Metastatic Pancreatic Carcinoma in the Ovary (tissue), 1 donor: ENCODE measurements around the gene STK24.

DNA sequence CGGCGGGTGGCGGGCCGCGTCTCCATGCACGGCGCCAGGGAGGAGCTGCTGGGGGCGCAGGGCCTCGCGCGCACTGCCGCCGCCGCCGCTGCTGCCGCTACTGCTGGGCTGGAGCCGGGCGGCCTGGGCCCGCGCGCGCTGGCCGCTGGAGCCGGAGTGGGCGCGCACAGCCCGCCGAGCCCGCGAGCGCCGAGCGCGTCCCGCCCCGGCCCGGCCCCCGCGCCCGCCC lies at the start of gene STK24:
TSS of gene STK24 (minus strand) at position 158 of the 229 bp plus-strand sequence.
- PRO-cap, result bidirectional peak, plus-strand start outside the sequence, minus-strand start at position 147 of the sequence

DNA sequence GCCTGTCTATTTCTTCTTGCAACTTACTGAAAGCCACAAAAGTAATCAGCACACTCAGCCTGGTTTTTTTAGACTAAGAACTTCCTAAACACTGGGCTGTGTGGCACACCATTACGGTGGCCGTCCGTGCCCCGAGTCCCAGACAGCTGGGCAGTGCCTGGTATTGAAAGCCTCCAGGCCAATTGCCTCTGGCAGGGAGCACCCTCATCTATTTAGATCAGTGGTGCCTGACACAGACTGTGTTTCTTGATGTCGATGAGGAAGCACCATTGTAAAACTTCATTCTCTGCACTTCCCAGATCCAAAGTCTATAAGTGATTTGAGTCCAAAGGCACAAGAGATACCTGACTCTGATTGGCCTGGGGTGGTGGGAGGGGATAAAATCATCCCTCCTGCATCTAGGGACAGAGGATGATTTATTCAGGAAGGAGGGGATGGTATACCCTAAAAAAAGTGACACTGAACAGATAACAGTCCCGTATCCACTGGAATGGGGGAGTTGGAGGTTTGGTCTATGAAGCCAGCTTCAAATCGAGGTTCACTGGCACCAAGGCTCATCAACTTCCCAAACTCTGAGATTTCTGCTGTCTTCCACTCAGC lies 8.5 kb upstream of the STK24 start:
- PRO-cap, result no peak

- PRO-cap, result no peak
Measured at GRCh38 chr13:98809202-98809515, 56.7 kb upstream of the SLC15A1 start.

DNA sequence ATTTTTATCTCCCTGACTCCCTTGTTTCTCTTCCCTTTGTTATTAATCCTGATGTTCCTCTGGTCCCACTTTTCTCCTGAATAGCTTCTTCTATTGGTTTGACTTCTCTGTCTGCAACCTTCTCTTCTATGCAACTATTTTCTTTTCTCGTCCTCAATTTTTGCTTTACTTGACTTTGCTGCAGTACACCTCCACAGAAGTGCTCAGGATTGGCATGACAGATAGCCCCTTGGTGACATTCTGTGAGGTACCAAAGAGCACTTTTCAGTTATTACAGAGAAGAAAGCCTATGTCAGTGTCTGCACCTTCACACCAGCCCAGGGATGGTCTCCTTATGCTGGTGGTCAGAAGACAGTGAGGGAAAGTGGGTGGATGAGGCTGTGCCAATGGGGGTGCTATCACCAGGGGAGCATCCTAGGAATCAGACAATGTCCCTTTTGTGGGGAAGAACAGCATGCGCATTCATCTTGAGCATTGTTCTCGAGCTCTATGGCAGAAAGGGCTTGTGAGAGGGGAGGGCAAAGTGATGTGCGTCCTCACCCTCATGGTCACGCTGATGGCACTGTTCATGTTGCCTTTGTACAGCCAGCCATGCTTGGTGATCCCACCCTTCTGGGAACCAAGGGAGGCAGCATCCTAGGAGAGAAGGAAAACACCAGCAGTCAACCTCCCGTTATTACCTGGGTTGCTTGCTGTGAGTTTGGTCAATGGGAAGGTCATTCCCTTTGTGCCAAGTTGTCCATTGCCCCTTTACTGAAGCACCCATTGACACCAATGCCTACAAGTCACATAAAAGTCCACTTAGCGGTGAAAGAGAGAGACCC lies 56.1 kb downstream of the DOCK9 start:
- PRO-cap, result no peak

DNA sequence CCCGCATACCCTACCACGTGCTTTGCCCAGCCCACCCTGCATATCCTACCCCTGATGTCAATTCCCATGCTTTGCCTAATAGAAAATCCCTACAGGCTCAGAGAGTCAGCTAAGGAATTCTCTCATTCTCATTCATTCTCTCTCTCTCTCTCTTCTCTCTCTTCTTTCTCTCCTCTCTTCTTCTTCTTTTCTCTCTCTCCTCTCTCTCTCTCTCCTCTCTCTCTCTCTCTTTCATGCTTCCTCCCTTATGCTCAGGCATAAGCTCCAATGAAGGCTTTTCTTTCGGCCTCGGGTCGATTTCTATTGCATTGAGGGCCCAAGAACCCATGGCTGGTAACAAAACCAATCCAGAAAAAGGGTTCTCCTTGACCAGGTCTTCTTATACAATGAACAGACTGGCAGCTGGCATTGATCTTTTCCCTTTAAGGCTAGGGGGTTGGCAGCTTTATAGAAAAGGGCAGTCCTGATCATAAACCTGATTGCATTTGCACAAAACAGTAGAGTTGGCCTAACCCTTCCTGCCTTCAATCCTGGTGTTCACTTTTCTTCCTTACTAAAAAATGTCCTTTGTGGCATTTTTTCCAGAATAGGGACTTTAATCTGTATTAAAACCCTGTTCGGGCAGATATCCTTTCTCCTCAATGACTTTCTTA lies 95.4 kb upstream of the DOCK9 start:
- PRO-cap, result no peak

GRCh38 chr13:99084012-99084758 lies 106.3 kb upstream of the DOCK9 start:
- PRO-cap, result no peak

DNA sequence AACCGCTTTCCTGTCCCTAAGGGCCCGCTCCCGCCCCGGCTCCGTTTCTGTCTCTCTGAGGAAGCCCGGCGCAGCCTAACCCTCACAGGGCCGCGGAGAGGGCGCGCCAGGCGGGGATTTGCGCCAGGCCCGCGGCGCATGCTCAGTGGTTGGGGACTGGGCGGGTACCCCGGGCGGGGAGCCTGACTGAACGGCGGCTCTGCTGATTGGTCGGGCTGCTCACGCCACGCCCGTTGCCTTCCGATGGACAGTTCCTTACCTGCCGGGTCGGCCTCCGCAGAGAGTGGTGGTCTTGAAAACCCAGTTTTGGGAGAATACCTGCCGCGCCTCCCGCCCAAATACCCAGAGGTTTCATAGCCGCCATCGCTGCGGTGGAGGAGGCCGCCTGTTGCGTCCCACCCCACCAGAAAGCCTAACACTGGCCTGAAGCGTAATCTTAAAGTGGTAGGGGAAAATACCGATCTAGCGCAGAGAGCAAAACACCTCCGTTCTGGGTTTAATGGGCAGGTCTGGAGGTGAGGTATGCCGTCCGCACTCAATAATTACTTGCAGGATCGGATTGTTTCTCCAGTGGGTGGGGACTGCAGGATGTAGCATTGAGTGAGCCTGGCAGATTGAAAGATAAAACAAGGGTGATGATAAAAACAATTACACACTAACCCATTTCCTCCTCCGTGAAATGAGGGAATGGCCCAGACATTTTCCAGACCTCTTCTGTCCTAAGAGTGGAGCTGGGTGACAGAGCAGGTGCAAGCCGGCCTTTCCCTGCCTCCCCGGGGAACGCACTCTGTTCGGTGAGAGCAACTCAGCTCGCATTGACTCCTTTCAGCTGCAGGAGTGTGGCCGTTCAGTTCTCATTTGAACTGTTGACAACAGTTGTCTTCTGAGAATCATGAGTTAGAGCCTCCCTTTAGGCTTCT lies 110.0 kb upstream of the DOCK9 start:
- PRO-cap, result bidirectional peak, plus-strand start at position 250 of the sequence, minus-strand start at position 49 of the sequence

DNA sequence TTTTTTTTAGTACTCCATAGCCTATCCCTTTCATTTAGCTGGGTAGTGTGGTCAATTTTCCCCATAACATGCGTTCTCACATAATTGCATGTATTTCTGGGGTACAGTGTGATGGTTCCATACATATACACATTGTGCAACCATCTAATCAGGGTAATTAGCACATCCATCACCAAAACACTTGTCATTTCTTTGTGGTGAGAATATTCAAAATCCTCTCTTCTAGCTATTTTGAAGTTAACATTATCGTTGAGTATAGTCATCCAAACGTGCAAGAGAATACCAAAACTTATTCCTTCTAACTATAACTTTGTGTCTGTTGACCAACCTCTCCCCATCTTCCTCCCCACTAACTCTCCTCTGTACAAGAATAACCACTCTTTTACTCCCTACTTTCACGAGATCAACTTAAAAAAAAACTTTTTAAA lies 1.0 kb upstream of the UBAC2 start:
- PRO-cap, result no peak

GRCh38 chr13:99215346-99215931 lies 14.8 kb downstream of the UBAC2 start:
- PRO-cap, result no peak

- PRO-cap, result no peak
Measured at GRCh38 chr13:99254713-99255942, 3.1 kb downstream of the GPR18 start.

GRCh38 chr13:99322194-99323286 lies 15.3 kb upstream of the GPR183 start:
- PRO-cap, result no peak

GRCh38 chr13:99340044-99340644 lies 32.9 kb upstream of the GPR183 start:
- PRO-cap, result no peak

DNA sequence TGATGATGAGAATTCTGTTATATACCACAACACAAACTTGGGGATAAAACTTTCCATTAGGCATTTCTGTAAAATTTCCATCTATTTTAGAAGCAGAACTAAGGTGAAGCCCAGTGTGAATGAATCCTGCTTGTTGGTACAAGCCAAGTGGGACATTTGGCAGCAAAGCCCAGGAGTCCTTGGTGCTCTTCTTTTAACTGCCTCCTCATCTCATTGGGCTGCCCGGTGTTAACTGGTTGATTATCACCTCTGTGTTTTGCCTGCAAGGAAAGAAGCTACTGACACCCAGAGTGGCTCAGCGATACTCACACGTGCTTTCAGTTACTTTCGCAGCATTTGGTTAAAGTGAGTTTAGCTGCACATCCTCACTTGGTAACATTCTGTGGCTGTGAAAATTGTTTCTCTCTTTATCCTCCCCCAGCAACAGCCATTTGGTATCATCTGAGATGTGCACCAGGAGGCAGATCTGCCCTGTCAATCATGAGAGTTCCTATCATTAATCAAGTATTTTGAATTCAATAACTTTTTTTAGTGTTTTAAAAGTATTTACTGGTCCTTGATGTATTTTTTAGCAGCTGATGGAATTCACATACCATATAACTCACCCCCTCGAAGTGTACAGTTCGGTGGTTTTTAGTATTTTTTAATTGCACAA lies 44.5 kb upstream of the GPR183 start:
- PRO-cap, result no peak

GRCh38 chr13:99380604-99381303 lies 73.6 kb upstream of the GPR183 start:
- PRO-cap, result no peak

DNA sequence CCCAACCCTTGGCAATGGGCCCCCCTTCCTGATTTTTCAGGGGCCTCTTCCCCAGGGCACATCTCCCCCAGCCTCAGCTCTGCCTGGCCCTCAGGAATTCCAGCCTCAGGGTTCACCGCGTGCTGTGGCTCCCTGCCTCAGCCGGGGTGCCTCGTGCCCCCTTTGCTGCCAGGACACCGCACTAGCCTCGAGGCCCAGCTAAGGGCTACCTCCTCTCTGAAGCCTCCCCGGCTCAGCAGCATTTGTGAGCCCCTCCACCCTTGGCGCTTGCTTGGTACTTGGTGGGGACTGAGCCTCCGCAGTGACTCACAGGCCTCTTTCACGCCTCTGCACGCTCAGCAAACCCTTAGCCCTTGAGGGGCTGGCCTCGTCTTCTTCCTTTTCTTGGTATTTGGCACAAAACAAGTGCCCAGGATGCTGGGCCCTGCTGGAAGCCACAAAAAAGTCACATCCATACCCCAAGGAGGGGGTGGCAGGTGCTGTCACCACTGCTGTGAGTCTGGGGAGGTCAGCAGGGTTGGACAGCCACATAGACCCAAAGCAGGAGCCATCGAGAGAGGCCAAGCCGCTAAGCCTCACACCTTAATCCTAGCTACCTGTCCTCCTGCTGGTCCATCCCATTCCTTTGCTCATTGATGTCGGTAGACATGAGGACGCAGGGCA lies 85.4 kb upstream of the TM9SF2 start:
- PRO-cap, result no peak

DNA sequence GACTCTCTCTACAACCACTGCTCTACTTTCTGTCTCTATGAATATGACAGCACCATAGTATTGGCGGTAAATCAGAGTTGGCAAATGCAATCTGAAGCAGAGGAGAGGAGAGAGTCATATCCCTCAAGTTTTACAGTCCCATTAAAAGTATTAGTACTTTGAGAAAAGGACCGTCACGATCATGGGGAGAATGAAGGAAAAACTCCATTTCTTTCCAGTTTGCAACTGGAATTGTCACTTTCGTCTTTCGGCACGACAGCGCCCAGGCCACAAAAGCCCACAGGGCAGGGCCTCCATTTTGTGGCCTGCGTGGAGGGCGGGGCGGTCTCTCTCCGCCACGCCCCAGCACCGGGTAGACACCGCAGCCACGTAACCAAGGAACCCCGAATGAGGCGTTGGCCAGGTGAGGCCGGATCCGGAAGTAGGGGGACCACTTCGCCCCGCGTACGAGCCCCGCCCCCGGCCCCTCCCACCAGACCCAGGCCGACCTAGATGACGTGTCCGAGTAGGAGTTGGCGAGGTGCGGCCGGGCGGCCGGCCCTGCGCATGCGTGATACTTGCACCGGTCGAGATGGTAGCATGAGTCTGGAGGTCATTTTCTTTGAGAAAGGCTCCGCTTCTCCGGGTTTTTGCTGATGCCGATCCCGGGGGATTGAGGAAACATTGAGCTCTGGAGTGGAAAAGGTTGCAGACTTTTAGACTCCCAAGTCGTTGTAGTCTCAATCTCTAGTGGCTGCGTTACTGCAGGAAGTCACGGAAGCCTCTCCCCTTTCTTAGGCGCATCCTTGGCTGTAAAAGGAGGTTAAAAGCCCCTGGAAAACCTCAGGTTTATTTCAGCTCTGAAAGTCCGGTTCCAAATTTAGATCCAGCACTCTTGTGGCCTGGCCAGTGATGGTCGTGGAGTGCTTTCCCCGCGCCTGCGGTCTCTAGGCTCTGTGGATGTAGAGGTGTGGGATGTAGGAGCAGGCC lies 2.8 kb upstream of the TM9SF2 start:
- PRO-cap, result bidirectional peak, plus-strand start at position 569 of the sequence, minus-strand start at position 389 of the sequence; unidirectional peak, plus-strand start at position 888 of the sequence

DNA sequence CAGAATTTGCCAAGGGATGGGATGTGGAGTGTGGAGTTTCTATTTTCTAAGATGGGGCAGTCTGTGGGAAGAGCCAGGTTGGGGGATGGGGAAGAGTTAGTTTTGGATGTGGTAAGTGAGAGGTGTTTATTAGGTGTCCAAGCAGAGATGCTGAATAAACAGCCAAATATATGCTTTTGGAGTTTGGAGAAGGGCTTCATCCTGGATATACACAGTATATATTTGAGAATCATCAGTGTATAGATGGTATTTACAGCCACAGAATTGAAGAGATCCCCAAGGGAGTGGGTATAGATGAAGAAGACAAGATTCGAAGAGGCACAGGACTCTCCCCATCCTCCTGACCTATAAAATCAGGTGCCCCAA lies 23.1 kb downstream of the TM9SF2 start:
- PRO-cap, result no peak

DNA sequence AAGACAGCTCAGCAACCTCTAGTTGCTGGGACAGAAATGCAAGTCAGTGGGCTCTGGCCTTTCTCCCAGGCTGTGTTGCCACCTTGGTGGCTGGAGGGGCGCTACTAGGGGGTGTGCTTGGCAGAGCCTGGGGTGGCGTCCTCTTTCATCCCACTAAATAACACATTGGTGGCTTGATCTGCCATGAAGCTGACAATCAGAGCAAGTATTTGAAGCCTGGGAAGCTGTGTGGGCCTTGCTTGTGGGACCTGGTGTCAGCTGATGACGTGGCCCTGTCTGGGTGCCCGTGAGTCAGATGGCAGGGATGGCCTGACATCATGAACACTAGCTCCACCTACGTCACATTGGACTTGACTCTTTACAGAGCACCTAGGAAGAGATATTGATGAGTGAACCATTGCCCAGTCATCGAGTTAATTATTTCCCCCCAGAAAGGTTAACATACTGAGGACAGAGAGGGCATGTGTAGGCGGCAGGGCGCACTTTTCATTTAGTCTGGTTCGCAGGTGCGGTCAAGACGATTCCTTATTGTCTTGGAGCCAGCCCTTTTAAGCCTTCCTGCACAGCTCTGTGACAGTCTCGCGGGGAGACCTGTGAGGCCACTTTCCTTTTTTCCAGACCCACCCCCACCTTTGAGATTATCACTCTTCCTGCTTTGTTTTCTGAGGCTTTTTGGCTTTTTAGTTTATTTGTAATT lies 49.1 kb downstream of the CLYBL start:
- PRO-cap, result no peak

DNA sequence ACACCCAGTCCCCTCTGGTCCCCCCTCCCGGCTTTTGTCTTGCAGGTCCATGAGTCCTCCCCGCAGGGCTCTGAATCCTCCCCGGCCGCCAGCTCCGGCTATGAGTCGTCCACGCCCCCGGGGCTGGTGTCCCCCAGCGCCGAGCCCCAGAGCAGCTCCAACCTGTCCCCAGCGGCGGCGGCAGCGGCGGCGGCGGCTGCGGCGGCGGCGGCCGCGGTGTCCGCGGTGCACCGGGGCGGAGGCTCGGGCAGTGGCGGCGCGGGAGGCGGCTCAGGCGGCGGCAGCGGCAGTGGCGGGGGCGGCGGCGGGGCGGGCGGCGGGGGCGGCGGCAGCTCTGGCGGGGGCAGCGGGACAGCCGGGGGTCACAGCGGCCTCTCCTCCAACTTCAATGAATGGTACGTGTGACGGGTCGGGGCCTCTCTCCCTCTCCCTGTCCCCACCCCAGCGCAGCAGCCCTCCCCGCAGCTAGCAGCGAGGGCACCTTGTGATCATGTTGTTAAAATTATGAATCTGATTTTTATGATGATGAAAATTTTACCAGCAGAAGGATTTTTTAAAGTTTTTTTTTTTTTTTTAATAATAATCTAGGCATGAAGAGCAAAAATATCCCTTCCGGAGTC lies 3.8 kb downstream of the ZIC2 start:
- PRO-cap, result no peak

DNA sequence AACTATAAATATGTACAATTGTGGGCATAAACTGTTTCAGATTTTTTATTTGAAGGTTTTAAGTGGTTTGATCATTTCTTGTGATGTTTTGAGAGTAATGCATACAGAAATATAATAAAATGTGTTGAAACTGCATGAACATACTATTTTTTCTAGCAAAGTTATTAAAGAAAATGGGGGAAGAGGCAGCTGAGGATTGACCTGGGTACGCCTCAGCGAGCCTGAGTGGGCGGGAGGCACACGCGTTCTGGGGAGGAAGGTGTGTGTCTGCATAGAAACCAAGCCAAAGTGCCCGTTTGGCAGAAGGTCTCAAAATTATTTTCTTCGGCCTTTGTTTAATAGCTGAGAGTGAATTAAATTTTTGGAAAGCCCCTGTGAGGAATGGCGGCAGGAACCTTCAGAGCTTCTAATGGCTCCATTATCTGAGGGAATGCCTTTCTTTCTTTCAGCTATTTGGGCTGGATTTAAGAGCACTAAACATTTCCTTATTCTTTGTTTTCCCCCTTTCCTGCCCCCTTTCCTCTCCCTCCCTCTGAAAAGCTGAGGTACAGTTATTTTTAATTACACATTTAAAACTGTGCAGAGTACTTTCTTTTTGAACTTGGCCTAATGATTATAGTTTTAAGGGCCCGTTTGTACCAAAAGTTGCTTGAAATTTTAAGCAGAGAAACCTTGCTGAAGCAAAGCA lies 5.2 kb downstream of the ZIC2 start:
- PRO-cap, result no peak